GM23248 (cell line): ENCODE measurements around a stretch of chr22.

GRCh38 chr22:18994514-18995372 is 58.6 kb upstream of the PRODH start:
- RAMPAGE, long total RNA, result no peak

- RAMPAGE, long total RNA, result no peak
These were observed 69.7 kb downstream of the HIRA start for GRCh38 chr22:19361400-19362602.

GRCh38 chr22:19375375-19375973 is 56.1 kb downstream of the HIRA start:
- RAMPAGE, long total RNA, result no peak

DNA sequence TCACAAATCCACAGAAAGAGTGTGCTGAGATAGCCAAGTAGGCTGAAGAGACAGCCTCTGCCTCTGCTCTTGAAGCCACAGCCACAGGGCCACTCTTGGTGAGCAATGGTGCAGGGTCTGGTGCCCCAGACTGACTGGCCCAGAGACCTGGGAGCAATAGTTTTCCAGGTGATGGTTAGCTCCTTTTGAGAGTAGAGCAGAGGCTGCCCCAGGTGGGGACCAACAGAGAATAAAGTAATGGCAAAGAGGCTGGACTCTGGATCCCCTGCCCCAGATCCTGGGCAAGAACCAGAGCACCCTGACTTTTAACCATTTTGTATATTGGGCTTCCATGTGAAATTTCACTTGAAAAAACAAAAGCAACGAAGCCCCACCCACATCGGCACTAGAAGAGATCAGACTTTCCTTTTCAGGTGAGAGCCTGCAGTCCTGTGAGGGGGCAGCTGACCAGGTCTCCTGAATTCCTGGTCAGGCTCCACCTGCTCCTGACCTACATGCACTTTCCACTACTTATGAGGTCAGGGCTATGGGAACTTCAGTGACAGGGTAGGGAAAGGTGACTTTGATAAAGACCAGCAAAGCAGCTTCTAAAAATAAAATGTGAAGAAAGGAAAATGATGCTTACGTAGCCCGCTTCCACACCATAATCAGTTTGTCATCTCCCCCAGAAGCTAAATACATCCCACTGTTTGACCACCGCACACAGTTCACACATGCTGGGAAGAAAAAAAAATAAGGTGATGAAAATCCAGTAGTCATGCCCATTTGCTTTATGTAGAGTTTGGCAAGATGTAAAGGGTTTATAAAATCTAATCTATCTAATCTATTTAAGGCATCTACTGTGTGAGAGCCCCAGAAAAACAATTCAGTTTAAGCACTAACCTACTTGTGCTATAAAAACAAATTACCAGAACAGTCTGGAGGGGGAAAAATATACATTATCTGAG is 24.7 kb downstream of the HIRA start:
- RAMPAGE, long total RNA, result no peak

- RAMPAGE, long total RNA, result no peak
These were observed 1.2 kb downstream of the C22orf39 start for GRCh38 chr22:19446180-19446821.

- RAMPAGE, long total RNA, result no peak
These were observed 2.6 kb downstream of the CDC45 start for GRCh38 chr22:19482067-19483040.

DNA sequence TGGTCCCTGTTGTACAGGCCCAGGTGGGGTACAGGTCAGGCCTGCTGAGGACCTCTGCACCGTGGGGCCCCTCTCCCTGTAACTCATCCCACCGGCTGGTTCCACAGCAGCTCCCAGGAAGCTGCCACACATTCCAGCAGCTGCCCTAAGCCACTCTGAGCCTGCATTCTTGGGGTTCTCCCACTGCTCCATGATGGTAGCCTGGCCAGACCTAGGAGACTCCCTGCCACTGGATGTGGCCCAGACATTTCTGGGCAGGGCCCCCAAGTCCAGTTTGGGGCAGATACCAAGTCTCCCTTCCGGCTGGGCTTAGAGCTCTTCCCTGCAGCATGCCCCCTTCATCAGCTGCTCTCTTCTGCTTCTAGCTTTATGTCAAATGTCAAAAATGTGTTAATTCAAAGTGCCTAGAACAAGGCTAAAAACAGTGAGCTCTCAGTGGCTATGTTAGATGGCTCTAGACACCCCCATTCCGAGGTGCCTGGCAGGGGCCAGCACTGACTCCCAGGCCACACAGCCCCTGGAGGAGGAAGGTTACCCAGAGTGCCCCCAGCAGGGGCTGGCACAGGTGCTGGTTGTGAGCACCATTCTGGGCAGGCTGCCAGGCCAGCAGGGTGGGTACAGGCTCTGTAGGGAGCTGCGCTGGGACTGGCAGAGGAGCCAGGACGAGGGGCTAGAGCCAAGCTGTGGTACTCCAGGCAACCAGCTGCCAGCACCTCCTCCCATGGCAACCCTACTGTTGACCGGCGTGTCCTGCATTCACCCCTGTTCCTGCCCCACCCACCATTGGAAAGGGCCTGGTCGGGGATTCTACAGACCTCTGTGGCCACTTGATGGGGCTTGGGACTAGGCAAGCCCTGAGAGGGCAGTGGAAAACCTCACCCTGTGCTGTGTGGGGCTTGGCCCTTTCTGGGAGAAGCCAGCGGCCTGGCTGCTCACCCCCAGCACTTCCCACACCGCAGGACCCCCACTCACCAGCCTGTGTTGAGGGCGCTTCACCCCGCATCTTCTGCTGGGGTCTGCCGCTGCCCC is 2.2 kb downstream of the CLDN5 start:
- RAMPAGE, long total RNA, result no peak

- RAMPAGE, long total RNA, result no peak
These were observed 654 bp downstream of the CLDN5 start for GRCh38 chr22:19523198-19524313.

- RAMPAGE, long total RNA, result no peak
These were observed 30.5 kb upstream of the CLDN5 start for GRCh38 chr22:19554650-19555174.

DNA sequence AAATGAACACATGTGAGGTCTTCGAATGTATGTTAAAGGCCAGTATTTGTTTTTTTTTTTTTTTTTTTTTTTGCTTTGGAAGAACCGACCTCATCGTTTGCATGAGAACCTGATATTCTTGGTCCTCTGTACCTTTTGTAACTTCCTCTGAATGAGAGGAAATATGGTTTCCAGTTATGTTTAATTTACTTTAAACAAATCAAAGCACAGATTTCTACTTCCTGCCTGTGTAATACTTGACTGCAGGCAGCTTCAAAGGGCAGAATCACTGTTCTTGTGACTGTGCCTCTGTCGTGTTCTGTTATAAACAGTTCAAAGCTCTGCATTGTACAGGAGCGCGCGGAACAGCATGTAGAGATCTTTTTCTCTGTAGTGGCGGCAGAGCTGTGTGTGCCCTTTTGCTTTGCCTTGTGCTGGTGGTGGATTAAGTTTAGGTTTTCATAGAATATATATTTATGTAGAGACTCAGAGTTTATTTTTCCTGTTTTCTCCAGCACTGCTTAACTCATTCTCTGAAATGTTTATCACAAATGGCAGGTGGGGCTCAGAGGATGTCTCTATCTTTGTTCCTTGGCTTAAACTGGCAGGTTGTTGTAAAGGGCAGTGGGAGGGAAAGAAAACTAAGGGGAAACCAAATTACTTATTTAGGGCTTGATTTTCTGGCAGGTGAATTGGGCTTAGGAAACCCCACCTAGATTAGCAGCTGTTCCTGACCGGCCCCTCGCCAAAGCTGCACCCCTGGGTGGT is 73.3 kb upstream of the CLDN5 start:
- RAMPAGE, long total RNA, result no peak

DNA sequence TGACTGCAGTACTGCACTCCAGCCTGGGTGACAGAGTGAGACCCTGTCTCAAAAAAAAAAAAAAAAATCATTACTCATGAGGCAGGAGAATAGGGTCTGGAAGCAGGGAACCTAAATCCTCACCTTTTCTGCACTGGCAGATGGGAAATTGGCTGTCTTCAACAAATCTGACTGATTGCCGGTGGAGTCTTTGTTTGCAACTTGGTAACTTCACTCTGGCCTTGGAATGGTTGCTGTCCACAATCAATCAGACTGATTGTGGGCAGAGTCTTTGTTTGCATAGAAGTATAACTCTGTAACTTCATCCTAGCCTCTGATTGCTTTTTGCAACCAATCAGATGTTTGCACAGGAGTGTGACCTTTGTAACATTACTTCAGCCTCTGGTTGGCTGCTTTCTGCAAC is 79.4 kb upstream of the CLDN5 start:
- RAMPAGE, long total RNA, result no peak

- RAMPAGE, long total RNA, result no peak
These were observed 90.9 kb upstream of the CLDN5 start for GRCh38 chr22:19614891-19615712.

DNA sequence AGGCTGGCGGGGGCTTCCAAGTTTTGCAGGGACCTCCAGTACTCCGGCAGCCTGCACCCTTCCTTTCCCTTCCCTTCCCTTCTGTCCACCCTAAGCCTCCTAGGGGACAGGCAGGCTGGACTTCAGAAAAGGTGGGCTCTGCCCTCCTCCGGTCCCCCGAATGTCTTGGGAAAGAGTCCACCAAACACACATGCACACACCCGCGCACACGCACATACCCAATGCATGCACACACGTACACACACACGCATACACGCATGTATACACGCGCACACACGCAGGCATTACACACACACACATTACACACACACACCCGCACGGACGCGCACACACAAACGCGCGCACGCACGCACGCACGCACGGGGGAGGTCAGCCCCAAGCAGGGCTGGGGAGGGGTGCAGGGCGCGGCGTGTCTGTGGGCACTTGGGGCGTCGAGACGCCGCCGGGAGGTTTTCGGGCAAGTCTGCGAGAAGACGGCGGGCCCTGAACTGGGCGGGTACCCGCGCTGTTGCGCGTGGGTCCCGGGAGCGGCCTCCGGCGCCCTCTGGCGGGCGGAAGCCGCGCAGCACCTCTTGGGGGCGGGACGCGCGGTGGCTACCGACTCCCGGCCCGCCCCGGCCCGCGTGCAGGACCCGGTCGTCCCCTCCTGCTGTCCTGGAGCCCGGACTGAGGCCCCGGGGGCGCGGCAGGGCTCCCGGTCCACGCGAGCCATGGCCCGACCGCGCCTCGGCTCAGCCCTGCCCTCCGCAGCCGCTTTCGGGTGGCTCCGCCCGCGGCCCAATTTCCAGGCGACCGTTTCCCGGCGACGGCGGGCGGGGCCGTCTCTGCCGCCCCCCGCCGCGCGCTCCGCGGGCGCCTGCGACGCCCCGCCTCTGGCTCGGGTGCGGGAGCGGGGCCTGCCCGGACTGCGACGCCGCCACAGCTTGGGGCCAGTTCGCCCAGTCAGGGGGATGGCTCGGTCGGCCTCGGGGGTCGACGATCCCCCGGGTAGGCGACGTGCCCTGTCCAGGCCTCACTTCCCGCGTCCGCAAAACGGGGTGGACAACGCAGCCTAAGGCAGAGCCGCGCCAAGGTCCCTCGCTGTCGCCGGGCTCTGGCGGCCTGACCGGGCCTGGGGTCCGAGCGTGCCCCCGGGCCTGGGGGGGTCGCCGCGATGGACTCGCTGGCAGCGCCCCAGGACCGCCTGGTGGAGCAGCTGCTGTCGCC is 3.7 kb downstream of the SEPTIN5 start:
- RAMPAGE, long total RNA, result no peak

- RAMPAGE, long total RNA, result no peak
These were observed 2.9 kb upstream of the GP1BB start for GRCh38 chr22:19720392-19720905.

DNA sequence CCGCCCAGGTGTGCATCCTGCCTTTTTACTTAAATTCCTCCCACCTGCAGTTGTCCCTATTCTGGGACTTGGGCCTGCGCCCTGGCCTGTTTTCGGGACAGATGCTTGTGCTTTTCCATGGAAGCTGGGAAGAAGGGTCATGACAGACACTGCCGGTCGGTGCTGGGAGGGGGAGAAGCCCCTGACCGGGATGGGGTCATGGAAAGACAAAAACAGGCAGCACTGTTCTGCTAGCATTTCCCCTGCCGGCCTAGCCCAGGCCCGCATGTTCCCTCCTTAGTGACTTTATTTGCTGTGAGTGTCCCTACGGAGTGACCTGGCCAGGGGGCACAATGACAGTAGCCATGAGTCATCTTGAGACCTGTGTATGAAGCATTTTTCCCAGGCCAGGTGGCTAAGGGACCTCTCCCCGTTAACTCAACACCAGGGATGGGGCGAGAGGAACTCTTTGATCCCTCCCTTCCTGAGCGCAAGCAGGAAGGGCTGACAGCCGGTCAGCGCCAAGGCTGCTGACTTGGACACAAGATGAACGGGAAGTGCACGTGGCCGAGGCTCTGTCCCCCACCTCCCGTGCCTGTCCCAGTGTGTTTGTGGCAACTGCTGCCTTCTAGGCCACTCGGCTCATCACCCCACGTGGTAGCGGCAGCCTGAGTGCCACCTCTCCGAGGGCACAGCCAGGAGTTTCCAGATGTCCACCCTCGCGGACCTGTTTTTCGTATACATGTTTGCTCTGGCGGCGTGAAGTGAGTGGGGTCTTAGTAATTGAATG is 7.2 kb downstream of the TBX1 start:
- RAMPAGE, long total RNA, result no peak

- RAMPAGE, long total RNA, result no peak
These were observed 522 bp downstream of the GNB1L start for GRCh38 chr22:19853974-19854729.

GRCh38 chr22:19892531-19892856 is 37.8 kb upstream of the GNB1L start:
- RAMPAGE, long total RNA, result no peak

DNA sequence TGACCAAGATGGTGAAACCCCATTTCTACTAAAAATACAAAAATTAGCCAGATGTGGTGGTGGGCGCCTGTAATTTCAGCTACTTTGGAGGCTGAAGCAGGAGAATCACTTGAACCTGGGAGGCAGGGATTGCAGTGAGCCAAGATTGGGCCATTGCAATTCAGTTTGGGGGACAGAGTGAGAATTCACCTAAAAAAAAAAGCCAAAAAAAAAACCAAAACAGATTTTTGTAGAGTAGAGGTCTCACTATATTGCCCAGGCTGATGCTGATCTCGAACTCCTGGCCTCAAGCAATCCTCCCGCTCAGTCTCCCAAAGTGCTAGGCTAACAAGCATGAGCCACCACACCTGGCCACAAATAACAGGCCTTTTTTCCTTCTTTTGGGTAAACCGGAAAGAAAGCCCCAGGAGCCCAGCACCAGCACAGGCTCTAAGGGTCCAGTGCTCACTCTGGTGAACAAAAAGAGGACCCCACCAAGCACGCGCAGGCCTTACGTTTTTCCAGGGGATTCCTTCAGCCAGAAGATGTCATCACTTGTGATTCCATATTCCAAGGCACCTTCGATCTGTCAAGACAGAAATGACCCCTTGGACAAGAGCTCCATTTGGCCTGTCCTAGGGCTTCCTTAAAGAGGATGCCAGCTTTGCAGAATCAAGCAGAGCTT is 30.6 kb upstream of the COMT start:
- RAMPAGE, long total RNA, result no peak

- RAMPAGE, long total RNA, result no peak
These were observed 10.5 kb upstream of the COMT start for GRCh38 chr22:19930841-19931609.

- RAMPAGE, long total RNA, result no peak
These were observed 29.6 kb downstream of the ARVCF start for GRCh38 chr22:19986856-19987637.